Brain (tissue), 1 donor: ENCODE results near the genes H1-6, H2AC8, BTN1A1 and ABT1.

GRCh38 chr6:26019644-26019784 is 737 bp upstream of the H3C1 start:
- RRBS, result no CpG with 5 or more reads among the region's 4 CpGs

GRCh38 chr6:26026060-26026627 is 939 bp downstream of the H4C2 start:
- RRBS, result no CpG with 5 or more reads among the region's 16 CpGs

- RRBS, result no CpG with 5 or more reads among the region's 22 CpGs
These were observed 471 bp upstream of the H3C2 start for GRCh38 chr6:26032163-26032976.

- RRBS, result 0% methylated on average over 1 of the region's 19 CpGs
These were observed 1.3 kb downstream of the H1-2 start for GRCh38 chr6:26054856-26055433.

DNA sequence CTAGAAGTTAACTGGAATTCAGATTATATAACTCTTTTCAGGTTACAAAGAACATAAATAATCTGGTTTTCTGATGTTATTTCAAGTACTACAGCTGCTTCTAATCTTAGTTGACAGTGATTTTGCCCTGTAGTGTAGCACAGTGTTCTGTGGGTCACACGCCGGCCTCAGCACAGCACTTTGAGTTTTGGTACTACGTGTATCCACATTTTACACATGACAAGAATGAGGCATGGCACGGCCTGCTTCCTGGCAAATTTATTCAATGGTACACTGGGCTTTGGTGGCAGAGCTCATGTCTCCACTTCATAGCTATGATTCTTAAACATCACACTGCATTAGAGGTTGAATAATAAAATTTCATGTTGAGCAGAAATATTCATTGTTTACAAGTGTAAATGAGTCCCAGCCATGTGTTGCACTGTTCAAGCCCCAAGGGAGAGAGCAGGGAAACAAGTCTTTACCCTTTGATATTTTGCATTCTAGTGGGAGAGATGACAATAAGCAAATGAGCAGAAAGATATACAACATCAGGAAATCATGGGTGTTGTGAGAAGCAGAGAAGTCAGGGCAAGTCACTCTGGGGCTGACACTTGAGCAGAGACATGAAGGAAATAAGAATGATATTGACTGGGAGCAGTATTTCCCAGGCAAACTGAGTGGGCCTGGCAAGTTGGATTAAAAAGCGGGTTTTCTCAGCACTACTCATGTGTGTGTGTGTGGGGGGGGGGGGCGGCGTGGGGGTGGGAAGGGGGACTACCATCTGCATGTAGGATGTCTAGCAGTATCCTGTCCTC is 1.4 kb downstream of the HFE start:
- RRBS, result no CpG with 5 or more reads among the region's 7 CpGs

- RRBS, result over 99% methylated on average over 5 of the region's 15 CpGs
These were observed at the start of gene H1-6 for GRCh38 chr6:26107959-26108249. Gene H1-6, minus strand, starts transcription at chr6:26108135.

DNA sequence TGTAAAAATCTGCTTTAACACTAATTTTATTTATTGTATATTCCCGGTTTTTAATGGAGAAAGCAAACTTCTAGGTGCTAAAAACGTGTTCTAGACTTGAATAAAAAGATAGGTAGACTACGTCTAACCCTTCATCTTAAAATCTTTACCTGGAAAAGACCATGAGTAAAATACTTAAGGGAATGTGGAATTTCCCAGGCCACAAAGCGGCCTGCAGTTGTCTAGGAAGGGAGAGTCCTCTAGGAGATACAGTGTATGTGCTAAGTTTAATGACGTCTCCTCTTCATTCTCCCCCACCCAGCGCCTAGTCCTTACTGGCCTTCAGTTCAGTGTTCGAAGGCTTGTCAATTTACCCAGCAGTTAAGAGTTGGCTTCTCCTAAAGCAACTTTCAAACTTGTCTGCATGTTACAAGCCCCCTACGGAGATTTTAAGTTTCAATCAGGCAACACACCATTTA is 1.4 kb downstream of the H2BC4 start:
- RRBS, result no CpG with 5 or more reads among the region's 8 CpGs

DNA sequence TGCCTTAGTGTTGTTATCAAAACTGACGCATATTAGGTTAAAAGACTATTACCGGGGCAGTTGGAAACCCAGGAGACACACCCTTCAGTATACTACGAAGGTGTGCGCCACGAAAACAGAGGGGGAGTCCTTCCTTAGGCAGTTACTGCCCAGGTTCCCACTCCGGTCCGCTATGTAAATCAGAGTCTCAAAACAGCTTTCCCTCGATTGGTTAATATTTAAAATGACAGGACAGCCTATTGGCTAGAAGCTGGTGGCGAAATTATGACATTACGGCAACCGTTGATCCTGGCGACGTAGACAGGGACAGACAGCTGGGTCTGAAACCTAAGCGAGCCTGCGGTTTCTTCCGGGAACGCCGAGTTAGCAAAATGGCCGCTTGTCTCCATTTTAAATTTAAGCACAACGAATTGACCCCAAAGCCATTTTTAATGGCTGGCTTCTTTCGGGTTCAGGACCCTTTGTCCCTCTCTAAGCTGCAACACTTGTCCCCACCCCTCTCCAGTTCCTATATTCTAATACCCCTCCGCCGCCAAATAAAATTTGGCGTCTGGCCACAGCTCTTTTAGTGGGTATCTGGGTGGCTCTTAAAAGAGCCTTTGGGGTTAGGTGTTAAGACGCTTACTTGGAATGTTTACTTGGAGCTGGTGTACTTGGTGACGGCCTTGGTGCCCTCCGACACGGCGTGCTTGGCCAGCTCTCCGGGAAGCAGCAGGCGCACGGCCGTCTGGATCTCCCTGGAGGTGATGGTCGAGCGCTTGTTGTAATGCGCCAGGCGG is 647 bp downstream of the H2BC4 start:
- RRBS, result 0% methylated on average over 2 of the region's 37 CpGs

GRCh38 chr6:26126679-26127492 is 2.9 kb downstream of the H2AC6 start:
- RRBS, result no CpG with 5 or more reads among the region's 4 CpGs

- RRBS, result 1% methylated on average over 7 of the region's 34 CpGs
These were observed 747 bp upstream of the H2BC5 start for GRCh38 chr6:26156934-26157815.

DNA sequence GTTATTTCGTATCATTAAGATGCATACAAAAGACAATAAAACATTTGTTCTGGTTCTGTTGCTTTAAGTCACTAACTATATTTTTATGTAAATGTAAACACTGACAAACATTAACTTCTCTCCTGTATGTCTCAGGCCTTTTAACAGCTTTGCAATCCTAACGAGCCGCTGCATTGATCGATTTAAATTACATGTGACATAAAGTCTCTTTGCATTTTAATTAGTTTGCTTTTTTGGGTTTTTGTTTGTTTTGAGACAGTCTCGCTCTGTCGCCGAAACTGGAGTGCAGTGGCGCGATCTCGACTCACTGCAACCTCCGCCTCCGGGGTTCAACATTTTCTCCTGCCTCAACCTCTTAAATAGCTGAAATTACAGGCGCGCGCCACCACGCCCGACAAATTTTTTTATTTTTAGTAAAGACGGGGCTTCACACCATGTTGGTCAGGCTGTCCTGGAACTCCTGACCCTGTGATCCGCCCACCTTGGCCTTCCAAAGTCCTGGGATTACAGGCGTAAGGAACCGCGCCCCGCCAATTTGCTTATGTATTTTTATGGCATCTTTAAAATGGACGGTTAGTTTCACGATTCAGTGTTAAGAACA is 893 bp downstream of the H2AC7 start:
- RRBS, result no CpG with 5 or more reads among the region's 25 CpGs

DNA sequence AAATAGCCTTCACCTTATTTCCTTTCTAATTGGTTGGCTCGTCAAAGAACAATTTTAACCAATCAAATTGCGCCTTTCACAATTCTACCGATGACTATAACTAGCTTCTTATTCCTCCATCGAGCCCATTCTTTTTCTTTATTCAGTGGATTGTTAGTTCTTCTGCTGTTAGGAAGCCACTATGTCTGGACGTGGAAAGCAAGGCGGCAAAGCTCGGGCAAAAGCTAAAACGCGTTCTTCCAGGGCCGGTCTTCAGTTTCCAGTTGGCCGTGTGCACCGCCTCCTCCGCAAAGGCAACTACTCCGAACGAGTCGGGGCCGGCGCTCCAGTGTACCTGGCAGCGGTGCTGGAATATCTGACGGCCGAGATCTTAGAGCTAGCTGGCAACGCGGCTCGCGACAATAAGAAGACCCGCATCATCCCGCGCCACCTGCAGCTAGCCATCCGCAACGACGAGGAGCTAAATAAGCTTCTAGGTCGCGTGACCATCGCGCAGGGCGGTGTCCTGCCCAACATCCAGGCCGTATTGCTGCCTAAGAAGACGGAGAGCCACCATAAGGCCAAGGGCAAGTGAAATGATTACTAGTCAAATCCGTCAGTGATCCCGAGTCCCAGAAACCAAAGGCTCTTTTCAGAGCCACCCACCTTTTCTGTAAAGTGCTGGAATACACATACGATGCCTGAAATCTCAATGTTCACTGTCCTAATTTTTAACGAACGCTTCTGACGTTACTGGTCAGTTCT is at the start of gene H2AC8:
H2AC8 (plus strand) TSS at position 128 of the 744 bp plus-strand sequence.
- RRBS, result 2% methylated on average over 3 of the region's 44 CpGs

GRCh38 chr6:26225769-26226485 is 992 bp downstream of the H3C6 start:
- RRBS, result no CpG with 5 or more reads among the region's 24 CpGs

DNA sequence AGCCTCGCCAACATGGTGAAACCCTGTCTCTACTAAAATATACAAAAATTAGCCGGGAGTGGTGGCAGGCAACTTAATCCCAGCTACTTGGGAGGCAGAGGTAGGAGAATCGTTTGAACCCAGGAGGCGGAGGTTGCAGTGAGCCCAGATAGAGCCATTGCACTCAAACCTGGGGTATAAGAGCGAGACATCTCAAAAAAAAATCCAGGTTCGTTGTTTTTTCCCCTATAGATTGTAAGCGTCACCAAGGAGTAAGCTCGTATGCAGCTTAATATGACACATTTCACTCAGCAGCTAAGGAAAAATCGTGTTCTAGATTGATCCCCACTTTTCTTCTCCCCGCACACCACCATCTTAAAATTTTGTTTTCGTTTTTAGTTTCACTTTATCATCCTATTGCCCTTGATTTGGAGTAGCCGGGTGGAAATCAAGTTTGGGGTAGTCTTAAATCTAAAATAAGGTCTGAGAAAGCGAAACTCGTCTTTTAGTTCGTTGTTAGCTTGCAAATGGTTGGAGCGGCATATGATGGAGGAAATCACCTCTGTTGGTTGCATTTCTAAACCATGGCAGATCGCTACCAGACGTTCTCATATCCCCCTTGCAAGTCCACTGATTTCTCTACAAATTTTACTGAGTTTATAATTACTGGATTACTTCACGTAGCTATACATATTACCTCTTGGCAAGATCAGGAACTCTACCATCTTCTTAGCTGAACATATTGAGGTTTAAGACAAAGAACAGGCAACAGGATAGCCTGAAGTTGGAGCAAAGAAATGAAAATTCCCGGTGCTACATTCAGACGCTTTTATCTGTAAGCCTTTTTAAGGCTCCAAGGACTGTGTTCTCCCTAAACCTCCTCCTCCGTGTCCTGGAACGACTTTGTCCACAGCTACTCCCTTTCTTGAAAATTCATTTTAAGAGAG is 1.1 kb downstream of the H2BC10 start:
- RRBS, result no CpG with 5 or more reads among the region's 23 CpGs

GRCh38 chr6:26312377-26312744 is 27.0 kb upstream of the H4C8 start:
- RRBS, result no CpG with 5 or more reads among the region's 12 CpGs

DNA sequence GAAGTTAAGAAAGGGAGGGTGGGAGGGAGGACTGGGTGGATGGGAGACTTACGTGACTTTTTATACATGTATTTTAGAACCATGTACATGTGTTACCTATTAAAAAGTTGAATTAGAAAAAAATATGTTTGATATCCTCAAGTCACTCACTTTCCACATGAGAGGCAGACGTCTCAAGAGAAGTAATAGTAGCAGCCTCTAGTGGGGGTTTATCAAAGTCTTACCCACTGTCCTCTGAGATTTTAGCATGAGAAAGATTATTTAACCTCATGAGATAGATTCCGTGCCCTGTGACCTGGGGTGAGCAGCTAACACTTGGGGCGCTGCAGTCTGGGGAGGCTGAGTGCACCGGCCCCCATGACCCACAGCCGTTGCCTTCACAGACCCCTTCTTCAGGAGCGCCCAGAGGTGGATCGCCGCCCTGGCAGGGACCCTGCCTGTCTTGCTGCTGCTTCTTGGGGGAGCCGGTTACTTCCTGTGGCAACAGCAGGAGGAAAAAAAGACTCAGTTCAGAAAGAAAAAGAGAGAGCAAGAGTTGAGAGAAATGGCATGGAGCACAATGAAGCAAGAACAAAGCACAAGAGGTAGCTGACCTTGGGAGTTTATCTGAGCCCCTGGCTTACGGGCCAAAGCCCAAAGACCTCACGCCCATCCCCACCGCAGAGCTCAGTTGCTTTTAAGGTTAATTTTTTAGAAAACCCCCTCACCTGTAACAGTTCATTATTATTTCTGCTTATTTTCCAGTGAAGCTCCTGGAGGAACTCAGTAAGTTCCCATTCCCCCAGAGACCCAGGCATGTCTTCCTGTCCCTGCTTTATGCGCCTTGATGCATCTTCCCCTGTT is 7.3 kb downstream of the BTN3A1 start:
- RRBS, result no CpG with 5 or more reads among the region's 14 CpGs

GRCh38 chr6:26499958-26500379 is at the start of gene BTN1A1:
Gene BTN1A1, plus strand, starts transcription at chr6:26500303.
- RRBS, result no CpG with 5 or more reads among the region's 2 CpGs

DNA sequence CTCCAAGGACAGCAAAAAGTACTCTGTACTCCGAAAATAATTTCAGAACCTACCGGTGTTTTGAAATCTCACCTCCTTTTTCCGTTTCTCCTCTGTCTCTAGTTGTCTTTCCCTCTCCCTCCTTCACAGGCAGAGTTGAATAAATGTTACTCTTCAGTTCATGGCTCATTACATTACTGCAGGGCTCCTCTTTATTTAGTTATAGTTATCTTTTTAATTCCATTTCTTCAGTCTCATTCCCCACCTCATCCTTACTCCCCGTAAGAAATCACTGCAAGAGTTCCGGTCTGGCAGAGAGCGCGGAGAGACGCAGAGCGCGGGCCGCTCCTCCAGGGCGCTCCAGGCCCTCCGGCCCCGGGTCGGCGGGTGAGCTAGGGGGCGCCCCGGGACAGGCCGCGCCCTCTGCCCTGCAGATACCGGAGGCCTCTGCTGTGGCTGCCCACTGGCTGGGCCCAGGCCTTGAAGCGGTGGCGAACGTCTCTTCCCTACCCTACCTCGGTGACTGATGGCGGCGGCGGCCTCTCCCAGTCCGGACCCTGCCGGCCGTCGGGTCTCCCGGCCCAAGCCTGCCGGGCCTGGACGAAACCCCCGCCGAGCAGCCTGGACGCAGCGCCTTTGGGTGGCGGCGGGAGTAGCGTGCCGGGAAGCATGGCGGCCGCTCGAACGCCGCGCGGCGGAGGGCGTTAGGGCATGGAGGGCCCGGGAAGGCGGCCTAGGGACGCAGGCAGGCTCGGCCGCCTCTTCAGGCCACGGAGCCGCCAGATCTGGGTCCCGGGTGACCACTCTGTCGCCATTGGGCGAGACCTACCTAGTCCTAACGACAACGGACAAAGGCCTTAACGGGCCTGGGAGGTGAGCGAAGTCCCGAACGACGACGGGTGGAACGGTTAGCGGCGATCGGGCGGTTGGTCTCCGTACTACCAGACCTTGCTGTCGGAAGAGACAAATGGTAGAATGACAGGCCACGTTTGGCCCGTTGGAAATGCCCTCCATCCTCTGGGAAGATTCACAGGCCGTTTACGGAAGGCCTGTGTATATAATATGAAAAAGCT is 16.4 kb upstream of the HMGN4 start:
- RRBS, result 10% methylated on average over 14 of the region's 81 CpGs

GRCh38 chr6:26550123-26551018 is 12.2 kb downstream of the HMGN4 start:
- RRBS, result 9% methylated on average over 8 of the region's 43 CpGs

GRCh38 chr6:26596459-26597642 is at the start of gene ABT1:
Gene ABT1, plus strand, starts transcription at chr6:26596953.
- RRBS, result 2% methylated on average over 8 of the region's 62 CpGs